Aorta (tissue), 1 donor: ENCODE measurements around the gene ATG14.

DNA sequence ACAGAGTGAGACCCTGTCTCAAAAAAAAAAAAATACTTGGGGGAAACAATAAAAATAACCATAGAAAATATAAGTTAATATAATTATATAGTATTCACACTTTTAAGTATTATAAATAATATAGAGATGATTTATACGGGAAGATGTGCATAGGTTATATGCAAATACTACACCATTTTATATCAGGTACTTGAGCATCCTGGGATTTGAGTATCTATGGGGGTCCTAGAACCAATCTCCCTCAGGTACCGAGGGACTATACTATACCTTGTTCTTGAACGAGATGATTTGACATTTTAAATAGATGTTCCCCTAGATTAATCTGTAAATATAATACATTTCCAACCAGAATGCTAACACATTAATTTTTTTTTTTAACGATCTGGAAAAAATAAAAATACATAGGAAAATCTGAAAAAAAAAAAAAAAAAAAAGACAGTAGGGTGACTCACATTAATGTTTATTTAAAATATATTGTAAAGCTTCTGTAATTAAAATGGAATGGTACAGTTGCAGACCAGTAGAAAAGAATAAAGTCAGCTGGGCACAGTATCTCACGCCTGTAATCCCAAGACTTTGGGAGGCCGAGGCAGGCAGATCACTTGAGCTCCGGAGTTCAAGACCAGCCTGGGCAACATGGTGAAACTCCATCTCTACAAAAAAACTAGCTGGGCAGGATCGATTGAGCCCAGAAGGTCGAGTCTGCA is 7.5 kb downstream of the MAPK1IP1L start:
- PRO-cap: no peak

GRCh38 chr14:55103657-55104600 is 25.1 kb upstream of the LGALS3 start:
- PRO-cap: no peak

GRCh38 chr14:55121876-55122232 is 7.2 kb upstream of the LGALS3 start:
- PRO-cap: no peak

DNA sequence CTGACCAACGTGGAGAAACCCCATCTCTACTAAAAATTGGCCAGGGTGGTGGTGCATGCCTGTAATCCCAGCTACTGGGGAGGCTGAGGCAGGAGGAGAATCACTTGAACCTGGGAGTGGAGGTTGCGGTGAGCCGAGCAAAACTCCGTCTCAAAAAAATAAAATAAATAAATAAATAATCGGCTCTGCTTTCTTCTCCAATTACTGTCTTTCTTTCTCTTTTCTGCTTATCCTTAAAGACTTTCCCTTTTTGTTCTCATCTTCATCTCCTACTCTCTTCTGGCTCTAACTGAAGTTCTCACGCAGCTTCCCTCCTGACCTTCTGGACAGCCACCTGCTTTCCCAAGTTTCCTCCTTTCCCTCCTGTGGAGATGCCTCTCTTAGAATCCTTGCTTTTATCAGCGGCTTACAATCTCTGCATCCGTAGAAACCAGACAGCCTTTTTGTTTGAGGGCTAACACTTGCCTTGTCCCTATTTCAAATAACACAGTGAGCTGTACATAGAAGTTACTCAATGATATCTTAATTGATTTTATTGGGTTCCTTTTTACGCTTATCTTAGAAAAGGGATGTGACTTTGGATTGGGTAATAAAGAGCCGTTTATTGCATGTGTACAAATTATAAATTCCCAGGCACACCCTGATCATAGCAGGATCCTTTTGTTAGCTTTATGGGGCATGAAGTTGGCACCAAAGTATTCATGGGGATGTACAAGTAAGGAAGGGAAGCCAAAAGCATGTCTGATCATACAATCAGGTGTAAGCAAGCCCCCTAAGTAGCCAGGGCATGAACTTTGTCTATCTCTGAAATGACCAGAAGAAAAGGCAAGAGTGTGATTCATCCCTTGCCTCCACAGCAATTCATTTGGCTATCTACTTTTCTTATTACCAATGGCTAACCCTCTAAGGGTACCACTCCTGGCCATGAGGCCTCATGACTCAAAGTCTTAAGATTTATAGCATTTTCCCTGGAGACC is 2.0 kb upstream of the LGALS3 start:
- PRO-cap: no peak

- PRO-cap: no peak
These were observed 473 bp upstream of the LGALS3 start for GRCh38 chr14:55128710-55128847.

GRCh38 chr14:55130515-55130609 is 1.3 kb downstream of the LGALS3 start:
- PRO-cap: no peak

- PRO-cap: no peak
These were observed 2.3 kb downstream of the LGALS3 start for GRCh38 chr14:55131294-55131828.

- PRO-cap: no peak
These were observed 10.0 kb downstream of the LGALS3 start for GRCh38 chr14:55139007-55139467.

DNA sequence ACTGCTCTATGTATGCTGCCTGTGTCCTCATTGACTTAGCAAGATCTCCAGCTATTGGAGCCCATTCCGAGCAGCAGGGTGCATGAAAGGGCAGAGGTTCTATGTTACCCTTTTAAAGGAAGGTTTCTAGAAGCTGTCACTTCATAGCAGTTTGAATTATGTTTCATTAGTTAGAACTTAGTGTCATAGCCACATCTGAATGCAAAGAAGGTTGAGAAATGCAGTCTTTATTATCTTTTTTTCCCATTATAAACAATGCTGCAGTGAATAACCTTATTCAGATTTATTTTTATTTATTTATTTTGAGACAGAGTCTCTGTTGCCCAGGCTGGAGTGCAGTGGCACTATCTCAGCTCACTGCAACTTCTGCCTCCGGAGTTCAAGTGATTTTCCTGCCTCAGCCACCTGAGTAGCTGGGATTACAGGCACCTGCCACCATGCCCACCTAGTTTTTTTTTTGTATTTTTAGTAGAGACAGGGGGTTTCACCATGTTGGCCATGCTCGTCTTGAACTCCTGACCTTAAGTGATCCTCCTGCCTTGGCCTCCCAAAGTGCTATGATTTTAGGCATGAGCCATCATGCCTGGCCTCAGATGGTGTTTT is 19.4 kb downstream of the FBXO34 start:
- PRO-cap: no peak

- PRO-cap: no peak
These were observed 62.7 kb downstream of the FBXO34 start for GRCh38 chr14:55333577-55334569.

GRCh38 chr14:55349414-55349997 is 62.1 kb downstream of the ATG14 start:
- PRO-cap: no peak

DNA sequence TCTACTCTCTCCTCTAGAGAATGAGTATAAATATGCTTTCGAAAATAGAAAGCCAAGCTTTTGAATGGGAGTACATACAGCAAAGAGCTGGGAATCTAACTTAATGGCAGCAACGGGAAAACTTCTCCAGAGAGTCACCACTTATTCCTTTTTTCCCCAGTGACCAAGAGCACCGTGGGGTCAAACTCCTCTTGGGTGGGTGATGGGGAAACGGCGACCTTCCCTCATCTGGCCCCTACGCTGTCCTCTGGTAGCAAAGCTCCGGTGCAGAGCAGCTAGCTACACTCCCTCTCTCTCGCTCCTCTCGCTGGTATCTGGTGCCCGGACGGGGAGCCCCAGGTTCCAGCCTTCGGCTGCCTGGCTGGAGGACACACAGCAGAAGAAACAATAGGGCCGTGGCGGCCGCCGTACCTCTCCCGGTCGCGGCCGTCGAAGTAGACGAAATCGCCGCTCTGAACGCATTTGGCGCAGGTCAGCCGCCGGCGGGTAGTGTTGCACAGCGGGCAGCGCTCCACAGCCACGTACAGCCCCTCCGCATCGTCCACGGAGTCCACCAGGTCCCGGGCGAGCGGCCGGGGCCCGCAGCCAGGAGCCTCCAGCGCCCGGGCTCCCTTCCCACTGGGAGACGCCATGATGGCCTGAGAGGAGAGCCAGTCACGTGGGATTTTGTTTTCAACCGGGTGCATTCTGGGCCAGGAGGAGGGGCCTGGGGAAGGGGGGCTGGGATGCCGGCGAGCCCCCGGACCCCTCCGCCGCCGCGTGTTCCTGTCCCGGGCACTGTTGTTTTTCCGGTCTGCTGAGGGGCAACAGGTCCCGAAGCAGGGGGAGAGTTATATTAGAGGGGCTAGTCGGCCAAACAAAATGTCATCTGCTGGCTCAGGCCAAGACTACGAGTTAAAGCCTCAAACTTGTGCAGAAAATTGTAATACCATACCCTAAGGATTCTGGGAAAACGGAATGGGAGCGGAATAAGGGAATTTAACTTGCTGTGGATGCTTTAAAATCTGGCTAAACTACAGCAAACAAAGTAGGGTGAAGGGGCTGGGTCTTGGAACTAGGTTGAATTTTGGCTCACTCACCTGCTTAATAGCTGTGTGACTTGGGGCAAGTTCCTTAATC is at the start of gene ATG14:
Gene ATG14 (minus strand): TSS at position 640 of the 1,119 bp plus-strand sequence.
- PRO-cap: bidirectional peak, plus-strand start at position 685 of the sequence, minus-strand start at position 620 of the sequence

- PRO-cap: no peak
These were observed 7.7 kb upstream of the TBPL2 start for GRCh38 chr14:55448026-55448550.

DNA sequence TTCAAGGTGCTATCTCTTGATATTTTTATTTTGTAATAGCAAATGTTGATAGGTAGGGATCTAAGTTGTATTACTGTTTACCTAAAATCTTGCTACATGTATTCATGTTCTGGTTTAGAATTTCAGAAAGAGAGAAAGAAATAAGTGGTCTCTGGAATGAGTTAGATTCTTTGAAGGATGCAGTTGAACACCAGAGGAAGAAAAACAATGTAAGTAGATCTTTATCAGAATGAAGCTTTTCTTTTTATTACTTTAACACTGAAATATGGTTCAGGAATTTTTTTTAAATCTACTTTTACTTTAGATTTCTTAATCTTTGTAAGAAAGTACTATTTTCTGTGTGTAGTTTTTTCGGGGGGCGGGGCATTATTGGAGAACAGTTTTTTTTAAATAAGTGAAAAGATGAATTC is 81.4 kb downstream of the KTN1 start:
- PRO-cap: no peak

DNA sequence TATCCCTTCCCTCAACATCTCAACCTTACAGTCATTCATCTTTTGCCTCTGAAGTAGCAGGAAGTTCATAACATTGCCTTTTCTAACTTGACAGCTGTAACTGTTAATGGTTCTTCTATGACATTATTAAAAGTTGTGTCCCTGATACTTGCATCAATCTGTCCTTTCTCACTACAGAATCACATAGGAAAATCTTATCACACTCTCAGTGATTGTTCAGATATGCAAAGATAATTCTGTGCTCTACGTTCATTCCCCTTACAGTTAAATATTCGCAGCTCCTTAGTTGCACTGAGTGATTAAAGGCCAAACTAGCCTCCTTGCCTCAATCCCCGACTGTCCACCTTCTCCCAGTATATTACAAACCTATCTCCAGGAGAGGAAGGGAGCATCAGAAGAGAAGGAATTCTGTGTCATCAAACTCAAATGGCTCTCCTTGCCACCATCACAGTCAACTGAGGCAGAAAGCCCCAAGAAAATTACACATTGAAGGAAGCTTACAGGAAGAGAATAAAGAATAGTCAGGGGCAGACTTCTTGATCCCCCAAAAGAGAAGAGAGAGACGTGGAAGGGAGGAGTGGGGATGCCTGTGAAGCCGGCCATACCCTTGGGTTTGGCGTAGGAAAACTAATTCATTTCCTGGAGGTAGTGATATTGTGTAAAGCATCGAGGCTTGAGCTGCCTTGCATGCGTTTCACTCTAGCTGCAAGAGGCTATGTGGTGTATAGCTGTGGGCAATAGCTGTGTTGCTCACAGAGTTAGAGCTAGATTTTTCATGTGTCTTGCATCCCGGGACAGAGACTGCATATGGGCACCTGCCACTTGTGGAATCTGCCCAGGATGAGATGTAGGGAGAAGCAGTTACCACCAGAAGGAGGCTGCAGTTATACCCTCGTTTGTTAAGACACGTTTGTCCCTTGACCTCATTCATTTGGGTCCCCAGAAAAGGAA is 106.4 kb downstream of the KTN1 start:
- PRO-cap: no peak

DNA sequence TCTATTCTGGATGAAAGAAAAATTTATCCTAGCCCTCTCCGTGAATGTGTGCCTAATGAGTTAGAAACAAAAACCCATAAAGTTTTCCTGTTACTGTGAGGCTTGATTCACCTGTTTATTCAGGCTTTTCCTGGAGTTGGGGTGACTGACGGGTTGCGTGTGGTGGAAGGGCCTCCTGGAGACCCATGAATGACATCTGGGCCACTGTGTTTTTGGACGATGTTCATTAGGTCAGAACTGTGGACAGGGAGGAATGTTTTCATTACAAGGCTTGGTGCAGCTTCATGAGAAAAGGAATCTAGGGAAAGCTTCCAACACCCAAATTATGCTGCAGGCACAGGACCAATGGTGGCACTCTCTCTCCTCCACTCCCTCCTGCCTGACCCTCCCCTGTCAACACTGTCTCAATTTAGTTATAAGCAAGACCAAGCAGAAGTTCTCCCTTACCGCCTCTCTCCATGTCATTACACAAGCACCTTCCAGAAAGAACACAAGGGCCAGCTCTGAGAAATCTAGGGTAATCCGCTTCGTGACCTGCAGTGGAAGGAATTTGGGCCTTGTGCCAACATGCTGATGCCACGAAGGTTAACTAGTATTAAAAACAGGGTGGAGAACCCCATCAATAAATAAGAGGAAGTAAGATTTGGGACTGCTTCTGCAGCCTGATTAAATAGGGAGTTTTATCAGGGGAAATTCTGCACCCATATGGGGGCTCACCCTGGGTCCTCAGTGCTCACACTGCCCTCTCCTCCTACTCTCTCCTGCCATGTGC is 200.2 kb downstream of the KTN1 start:
- PRO-cap: no peak

DNA sequence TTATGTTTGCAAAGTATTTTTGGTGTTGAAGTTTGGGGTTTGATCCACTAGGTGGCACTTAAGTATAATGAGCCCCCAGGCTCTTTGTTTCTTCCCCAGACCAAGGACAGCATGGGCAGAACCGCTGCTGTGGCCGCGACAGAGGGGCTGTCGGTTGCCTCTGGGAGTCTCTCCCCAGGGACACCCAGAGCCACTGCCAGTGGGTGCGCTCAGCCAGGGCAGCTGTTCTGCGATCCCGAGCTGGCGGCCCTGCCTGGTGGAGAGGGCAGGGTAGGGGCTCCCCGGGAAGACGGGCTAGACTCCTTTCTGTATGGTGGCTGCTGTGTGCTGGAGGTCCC is 253.3 kb upstream of the PELI2 start:
- PRO-cap: no peak

DNA sequence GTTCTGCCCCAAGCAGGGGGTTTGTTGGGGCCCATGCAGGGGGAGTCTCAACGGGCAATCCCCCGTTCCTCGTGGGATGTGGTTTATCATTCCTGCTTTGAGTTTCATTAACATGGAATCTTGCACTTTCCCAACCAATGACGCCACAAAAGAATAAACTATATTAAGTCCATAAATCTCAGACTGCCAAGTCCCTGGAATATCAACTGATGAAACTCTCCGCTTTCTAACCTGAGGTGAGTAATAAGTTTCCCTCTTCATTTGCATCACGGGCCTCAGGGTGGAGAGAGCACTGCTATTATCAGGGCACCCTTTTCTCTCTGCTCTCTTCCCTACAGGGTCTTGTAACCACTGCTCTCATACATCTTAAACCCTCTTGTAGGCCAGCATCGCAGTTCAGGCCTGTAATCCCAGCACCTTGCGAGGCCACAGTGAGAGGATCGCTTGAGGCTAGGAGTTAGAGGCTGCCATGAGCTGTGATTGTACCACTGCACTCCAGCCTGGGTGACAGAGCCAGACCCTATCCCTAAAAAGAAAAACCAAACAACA is 112.5 kb upstream of the PELI2 start:
- PRO-cap: no peak

- PRO-cap: no peak
These were observed 85.9 kb downstream of the PELI2 start for GRCh38 chr14:56204013-56204533.

- PRO-cap: no peak
These were observed 122.0 kb downstream of the PELI2 start for GRCh38 chr14:56240057-56240820.